ENCODE data around the gene CENPX.

DNA sequence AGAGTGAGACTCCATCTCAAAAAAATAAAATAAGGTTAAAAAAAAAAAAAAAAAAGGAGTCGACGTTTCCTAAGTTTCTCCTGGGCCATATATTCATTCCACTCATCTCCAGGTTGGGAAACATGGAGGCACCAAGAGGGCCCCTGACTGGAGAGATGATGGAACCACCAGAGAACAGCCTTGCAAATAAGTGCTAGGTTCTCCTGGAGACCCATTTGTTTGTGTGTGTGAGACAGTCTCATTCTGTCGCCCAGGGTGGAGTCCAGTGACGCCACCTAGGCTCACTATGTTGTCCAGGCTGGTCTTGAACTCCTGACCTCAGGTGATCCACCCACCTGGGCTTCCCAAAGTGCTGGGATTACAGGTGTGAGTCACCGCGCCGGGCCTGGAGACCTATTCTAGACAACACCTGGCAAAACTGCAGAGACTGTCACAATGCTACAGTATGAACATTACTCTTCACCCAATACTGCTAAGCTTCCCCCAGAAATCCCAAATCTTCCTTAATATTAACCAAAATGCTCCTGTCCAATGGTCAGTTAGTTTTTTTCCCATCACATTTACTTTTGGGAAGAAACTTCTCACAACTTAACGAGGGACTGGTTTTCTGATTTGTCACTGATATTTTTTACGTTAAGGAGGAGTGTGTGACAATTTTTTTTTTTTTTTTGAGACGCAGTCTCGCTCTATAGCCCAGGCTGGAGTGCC is 1.4 kb downstream of the NPLOC4 start:
- PRO-cap: no peak

GRCh38 chr17:81690998-81691203 is 7.1 kb downstream of the HGS start:
- PRO-cap: no peak

GRCh38 chr17:81870319-81870955 is 700 bp downstream of the ARHGDIA start:
- PRO-cap: bidirectional peak, plus-strand start at chr17:81870836, minus-strand start at chr17:81870797

GRCh38 chr17:81912139-81913283 is 1.3 kb upstream of the PCYT2 start:
- PRO-cap: no peak

DNA sequence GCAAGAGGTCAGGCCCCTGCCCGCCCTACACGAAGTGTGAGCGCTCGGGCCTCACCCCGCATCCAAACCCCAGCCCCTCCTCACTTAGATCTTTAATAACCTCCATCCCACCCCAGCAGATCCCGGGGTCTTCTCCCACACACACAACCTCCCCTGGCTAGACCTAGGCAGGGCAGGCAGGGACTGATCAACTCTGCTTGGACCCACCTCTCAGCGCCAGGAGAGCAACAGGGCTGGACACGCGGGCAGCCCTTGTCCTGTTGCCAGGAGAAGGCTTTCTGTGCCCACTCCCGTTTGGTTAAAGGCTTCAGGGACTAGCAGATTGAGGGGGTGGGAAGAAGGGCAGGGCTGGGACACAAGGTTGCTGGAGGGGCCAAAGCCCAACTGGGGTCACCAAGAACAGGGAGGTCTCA is 477 bp upstream of the SIRT7 start:
- PRO-cap: no peak

GRCh38 chr17:81923820-81924587 is 3.5 kb downstream of the MAFG start:
- PRO-cap: no peak

DNA sequence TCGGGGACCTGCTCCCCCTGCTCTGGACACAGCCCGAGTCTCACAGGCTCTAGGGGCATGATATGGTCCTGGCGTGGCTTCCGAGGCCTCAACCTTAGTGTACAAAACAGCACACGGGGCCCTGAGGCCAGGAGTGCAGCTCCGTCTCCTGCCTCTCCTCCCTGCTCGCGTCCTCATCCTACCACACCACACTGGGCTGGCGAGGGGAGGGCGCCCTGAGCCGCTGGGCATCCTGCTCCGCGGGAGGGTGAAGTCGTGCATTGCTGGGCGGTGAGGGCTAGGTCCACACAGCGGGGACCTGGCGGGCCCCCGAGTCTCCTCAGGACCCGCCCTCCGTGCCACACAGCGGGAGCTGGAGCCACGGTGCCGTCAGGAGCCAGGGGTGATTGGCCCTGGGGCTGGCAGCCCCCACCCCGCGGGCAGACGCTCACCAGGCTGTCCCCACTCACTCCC is 1.2 kb upstream of the MAFG start:
- PRO-cap: no peak

DNA sequence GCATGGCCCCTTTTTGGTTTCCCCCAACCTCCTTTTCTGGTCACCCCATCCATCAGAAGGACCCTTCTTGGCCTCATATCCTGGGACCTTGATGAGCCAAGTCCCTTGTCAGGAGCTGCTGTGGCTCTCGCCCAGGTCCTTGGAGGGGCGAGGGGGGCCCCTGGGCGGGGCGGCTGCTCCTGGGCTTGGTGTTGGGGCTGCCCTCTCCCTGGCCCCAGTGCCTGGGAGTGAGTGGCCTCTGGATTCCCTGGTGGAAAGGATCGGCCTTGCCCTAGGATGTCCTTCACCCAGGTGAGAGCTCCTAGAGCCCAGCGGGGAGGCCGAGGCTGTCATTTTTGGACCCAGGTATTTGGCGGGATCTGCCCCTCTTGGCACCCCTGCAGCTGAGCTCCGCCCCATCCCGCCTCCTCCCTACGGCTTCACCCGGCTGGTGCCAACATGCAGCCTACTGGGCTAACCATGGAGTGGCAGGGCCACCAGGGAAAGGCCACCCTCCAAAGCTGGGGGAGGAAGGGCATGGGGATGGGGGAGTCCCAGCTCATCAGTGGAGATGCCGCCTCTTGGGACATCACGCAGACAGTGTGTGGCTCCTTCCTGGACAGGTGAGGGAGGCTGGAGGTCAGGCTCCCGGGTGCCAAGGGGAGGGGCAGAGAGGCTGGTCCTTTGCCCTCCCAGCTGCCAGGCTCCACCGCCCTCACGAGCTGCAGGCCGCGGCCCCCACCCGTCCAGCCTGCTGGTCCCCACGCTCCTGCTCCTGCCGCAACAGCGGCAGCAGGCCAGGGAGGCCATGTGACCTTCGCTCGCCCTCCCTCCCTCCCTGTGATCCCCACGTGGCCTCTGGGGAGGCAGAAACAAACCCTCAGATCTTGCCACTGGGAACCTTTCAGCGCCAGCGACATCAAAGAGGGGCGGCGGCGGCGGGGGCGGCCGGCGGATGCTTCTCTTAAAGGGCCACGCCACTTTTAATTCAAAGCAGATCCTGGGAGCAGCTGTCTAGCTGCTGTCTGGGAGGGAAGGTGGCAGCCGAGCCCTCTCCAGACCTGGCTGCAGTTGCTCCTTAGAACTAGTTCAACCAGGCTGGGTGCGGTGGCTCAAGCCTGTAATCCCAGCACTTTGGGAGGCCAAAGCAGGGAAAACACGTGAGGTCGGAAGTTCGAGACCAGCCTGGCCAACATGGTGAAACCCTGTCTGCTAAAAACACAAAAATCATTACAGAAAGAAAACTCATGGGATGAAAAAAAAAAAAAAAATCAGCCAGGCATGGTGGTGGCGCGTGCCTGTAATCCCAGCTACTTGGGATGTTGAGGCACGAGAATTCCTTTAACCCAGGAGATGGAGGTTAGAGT is 6.7 kb upstream of the NOTUM start:
- PRO-cap: no peak

GRCh38 chr17:82013818-82014527 is 8.7 kb downstream of the CENPX start:
- PRO-cap: no peak

DNA sequence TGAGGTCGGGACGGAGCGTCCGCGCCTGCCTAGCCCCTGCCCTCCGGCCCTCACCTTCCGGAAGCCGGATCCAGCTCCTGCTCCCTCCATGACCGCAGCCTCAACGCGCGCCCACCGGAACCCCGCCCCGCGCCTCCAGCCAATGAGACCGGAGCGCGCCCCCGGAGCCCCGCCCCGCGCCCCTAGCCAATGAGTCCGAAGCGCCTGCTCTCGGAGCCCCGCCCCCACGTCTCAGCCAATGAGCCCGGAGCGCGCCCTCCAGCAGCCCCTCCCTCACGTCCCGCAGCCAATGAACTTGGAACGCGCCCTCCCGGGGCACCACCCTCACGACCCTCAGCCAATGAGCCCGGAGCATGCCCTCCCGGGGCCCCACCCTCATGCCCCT is at the start of gene CENPX:
CENPX (minus strand) TSS at position 107 of the 385 bp plus-strand sequence.
- PRO-cap: unidirectional peak, minus-strand start at position 102 of the sequence

GRCh38 chr17:82024906-82025539 is 1.9 kb downstream of the LRRC45 start:
- PRO-cap: no peak

GRCh38 chr17:82039562-82040234 is 2.2 kb upstream of the DCXR start:
- PRO-cap: no peak

DNA sequence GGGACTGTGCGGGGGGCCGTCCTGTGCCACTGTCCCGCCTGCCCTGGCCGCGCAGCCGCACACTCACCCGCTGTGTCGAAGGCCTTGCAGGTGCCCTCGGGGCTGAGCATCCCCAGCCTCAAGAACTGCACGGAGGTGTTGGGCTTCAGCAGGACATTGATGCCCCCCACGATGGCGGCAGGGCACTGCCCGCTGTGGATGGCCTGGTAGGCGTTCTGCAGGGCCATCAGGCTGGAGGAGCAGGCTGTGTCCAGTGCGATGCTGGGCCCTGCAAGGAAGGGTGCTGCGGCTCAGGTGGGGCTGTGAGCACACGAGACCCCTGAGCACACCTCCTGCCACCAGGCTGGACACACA is 4.9 kb downstream of the FASN start:
- PRO-cap: no peak

- PRO-cap: bidirectional peak, plus-strand start at chr17:82106457, minus-strand start at chr17:82106355
These were observed 8.1 kb upstream of the FASN start for GRCh38 chr17:82105700-82106960.

DNA sequence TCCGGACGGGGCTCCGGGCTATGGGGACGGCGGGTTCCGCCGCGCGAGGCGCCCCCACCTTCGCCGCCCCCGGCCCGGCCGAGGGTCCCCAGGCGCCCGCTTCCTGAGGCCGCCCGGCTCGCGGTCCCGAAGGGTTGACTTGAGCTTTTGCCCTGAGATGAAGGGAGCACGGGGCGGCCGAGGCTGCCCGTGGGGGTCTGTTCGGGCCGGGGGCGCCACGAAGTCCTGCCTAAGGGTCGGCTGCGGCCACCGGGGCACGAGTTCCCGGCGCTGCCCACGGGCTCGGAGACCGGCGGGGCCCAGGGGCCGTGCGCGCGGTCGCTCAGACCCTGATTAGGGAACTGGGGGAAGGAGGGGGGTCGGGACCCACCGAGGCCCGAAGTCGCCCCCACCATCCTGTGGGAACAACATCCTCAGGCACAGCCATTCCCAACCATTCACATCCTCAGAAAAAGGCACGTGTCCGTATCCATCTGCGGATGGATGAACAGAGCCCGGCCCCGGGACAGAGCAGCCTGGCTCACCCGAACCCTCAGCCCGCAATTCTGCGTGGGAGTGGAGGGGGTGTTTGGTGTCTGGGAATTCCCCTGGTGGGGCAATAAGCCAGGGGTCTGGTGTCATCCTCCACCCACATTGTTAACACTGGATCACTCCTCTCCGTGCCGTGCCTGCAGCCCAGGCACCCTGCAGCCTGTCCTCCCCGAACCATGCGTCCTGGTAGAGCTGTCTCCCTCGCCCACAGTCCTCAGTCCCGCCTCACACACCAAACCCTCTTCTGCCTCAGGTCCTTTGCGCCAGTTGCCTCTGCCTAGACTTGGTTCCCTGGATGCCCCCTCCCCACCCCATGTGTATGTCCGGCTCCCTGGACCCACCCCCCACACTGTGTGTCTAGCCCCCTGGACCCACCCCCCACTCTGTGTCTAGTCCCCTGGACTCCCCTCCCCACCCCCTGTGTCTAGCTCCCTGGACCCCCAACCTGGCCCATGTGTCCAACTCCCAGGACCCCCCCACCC is 706 bp upstream of the CCDC57 start:
- PRO-cap: no peak

DNA sequence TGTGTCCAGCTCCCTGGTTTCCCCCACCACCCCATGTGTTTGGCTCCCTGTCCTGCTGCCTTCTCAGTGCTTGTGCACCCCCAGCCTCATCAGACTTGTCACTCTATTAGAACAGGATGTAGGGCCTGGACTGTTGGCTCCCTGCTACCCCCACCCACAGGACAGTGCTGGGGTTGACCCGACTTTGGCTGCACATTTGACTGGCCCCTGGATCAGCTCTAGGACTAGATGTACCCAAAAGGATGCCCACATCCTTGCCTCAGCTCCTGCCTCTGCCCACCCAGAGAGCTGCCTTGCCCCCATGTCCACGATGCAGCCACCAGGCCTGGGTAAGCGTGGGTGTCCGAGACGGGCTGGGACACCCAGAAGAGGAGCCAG is 1.4 kb upstream of the CCDC57 start:
- PRO-cap: no peak

GRCh38 chr17:82270087-82271193 is 3.1 kb downstream of the CSNK1D start:
- PRO-cap: no peak

DNA sequence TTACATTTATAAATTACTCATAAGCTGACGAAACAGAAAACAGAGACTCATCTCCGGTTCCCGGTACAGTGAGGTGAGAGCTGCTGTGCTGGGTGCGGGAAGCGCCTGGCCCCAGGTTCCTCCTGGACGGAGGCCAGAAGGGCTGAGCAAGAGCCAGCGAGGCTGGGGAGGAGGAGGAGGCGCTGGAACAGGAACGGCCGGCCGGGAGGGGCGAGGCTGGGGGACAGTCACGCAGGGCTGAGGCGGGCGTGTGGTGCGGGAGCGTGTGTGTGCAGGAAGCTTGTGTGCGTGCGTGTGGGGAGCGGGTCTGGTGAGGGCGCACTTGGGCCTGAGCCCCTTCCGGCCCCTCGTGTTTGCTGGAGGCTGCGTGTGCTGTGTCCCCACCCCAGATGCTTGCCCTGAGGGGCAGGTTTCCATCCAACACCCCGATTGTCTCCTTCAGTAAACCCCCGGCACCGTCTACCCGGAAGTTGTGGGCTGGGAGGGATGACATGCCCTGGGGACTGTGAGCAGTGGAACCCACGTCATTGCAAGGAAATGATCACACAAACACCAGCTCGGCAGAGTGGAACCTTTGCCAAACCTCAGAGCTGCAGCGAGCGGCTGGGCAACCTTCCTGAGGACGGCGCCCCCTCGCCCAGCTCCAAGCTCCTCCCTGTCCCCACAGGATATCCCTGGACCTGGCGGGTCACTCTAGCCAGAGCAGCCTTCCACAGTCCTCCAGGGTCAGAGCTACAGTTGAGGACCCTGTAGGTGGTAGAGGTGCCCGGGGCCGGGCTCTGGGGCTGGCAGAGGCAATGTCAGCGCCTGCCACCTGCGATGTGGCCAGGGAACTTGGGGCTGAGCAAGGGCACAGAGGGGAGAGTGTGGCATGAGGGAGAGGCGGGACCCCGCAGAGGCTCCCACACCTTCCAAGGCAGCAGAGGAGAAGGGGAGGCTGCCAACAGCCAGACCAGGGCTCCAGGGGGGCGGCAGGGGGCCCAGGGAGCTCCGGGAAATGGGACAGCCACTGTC is 19.3 kb downstream of the CD7 start:
- PRO-cap: bidirectional peak, plus-strand start at position 76 of the sequence, minus-strand start at position 124 of the sequence; bidirectional peak, plus-strand start at position 580 of the sequence, minus-strand start at position 431 of the sequence

DNA sequence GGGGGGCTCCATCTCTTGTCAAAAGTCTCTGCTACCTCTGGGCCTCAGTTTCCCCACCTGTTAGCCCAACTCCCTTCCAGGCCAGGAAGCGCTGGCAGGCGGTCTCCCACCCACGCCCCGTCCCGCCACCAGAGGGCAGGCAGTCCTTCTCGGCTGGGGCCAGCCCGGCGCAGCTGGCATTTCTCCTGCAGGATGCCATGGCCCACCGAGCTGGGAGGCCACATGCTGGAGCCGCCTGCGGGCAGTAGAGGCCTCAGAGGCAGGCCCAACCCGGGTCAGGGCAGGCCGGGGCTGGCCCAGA is 16.6 kb downstream of the CD7 start:
- PRO-cap: no peak

DNA sequence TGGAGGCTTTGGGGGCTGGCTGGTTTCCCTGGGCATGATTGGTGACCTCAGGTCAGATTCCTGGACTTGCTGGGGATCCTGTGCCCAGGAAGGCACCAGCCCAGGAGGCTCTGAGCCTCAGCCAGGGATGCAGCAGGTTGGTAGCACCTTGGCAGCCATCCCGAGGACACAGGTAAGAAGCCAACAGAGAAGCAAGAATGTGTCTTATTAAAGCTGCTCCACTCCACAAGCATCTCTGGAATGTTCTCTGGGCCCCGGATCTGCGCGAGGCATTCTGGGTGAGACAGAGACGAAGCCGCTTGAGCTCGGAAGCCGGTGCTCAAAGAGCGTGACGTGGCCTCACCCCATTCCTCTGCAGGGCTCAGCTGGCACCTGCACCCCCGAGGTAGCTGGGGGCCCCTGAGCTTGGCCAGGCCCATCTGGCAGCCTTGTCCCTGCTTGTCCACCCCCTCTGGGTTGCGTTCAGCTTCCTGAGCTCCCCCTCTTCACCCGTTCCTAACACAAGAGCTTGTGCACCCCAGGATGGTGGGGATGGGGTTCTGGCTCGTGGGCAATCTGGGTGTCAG is 3.0 kb upstream of the TEX19 start:
- PRO-cap: no peak